Measurements from ENCODE around the gene KLF15.

DNA sequence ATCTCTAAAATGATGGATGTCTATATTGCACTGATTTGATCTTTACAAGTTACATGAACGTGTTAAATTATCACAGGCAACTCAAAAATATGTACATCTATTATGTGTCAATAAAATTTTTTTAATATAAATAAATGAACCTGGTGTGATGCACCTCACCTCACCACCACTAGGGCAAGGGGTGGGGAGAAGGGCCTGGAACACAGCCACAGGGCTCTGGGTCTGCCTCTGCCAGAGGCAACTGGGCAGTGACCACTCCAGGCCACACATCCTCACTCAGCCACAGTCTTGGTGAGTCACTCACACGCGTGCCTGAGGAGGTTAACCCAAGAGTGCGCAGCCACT lies 2.4 kb downstream of the SLC41A3 start:
- PRO-cap, 3 experiments = no peak in any of the 3 experiments
- RAMPAGE, long total RNA = no peak

DNA sequence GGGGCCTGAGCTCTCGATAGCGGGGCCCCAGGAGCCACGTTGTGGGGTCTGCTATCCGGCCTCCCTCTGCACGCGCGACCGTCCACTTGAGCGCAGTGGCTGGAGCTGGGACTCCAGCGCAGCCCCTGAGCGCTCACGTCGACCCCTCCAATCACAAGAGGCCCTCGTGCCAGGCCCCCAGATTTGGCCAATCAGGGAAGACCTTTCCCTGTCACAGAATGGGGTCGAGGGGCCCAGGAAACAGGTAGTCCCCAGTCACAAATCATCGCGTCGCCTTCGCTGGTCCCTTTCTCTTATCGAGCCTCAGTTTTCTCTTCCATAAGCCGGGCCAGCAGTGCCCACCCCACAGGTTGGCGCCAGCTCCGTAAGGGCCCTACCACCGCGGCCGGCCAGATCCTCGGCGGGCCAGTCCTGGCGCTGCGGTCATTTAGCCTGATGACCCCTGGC lies 540 bp downstream of the ALDH1L1 start:
- PRO-cap, 3 experiments = peak in 1 of 3 experiments; most common plus-strand start position 211 of the sequence (in 1); most common minus-strand start position 94 of the sequence (in 1)
- RAMPAGE, long total RNA = no peak

- PRO-cap, 3 experiments = peak in 1 of 3 experiments; most common minus-strand start chr3:126208697 (in 1)
- RAMPAGE, long total RNA = no peak
Measured at GRCh38 chr3:126208212-126209142, 28.1 kb upstream of the ALDH1L1 start.

- PRO-cap, 3 experiments = no peak in any of the 3 experiments
- RAMPAGE, long total RNA = no peak
Measured at GRCh38 chr3:126212483-126212805, 32.1 kb upstream of the ALDH1L1 start.

DNA sequence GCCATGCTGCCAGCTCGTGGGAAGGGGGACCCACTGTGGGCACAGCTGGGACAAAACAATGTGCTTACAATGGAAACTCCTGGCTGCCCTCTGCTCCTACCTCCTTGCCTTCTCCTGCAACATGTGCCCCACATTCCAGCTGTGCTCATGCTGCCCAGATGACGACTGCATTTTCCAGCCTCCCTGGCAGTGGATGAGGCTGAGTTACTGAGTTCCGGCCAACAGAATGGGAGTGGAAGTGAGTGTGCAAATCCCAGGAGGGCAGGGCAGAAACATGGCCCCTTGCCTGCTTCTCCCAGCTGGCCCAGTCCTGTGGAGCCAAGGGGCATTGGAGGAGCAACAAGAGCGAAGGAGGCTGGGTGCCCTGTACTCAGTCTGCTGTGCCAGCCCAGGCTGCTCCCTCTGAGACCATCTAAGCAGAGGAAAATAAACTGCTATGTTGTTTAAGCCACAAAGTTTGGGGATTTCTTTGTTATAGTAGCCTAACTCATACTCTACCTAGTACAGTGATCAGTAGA lies 17.1 kb downstream of the KLF15 start:
- PRO-cap, 3 experiments = no peak in any of the 3 experiments
- RAMPAGE, long total RNA = no peak

GRCh38 chr3:126343692-126344464 lies 13.3 kb downstream of the KLF15 start:
- PRO-cap, 3 experiments = no peak in any of the 3 experiments
- RAMPAGE, long total RNA = no peak

- PRO-cap, 3 experiments = no peak in any of the 3 experiments
- RAMPAGE, long total RNA = no peak
Measured at GRCh38 chr3:126348989-126349590, 8.1 kb downstream of the KLF15 start.

DNA sequence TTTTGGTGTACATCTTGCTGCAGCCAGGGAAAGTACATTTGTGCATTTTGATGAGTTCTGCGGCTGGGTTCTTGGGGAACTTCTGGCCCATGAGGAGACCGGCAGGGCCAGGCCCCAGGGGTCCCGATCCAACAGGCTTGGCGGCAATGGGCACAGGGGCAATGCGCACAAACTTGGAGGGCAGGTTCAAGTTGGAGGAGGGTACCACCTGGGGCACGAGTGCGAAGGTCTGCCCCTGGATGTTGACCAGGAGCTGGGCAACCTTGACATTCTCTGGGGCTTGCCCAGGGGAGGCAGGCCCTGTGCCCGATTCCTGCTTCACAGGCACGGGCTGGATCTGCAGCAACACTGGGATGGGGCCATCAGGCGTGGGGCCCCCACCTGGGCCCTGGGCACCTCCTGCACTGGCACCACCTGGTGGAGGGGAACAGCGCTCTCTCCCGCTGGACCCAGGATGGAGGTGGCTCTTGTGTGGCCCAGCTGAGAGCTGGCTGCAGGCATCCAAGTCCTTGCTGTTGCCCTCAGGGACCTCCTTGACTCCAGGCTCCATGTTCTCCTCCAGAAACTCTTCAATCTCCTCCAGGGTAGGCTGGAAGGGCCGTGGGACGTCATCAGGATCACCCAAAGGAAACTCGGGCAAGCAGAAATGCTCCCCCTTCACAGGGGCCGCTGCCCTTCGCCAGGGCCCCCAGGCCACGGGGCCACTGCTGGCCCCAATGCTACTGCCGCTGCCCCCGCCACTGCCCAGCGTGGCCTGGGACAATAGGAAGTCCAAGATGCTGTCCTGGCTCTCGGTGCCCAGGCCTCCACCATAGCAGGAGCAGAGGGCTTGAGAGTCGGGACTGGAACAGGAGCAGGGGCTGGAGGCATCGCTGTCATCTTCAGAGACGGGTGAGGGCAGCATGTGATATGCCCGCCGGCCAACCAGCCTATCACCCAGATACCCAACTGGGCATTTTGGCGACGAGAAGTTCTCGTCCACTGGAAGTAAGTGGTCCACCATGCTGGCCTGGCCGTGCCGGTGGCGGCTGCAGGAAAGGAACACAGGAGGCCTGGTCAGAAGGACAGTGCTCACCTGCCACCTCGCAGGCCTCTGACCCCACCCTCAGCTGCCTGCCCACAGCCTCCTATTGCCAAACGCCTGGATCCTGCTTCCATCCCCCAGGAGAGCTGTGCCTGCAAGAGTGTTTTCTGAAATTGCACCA lies 4.9 kb downstream of the KLF15 start:
- PRO-cap, 3 experiments = no peak in any of the 3 experiments
- RAMPAGE, long total RNA = no peak

DNA sequence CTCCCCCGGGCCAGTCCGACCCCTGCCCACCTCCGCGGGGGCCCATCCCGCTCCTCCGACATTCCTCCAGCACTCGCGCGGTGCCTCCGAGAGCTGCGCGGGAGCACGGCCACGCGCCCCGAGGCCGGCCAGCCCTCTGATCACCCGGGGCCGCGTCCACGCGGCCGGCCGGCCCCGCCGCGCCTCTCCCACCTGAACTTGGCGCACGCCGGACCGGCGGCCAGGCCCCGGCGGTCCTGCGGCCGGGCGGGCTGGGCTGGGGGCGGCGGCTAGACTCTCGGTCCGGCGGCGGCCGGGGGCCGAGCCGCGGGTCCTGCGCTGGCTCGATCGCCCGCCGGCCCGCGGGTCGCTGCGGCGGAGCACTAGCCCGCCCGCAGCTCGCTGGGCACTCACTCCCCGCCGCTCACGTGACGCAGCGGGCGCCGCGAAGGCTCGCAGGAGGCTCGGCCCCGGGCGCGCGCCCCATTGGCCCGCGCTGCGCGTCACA lies at the start of gene KLF15:
Gene KLF15 (minus strand): TSS at position 364 of the 487 bp plus-strand sequence.
- PRO-cap, 3 experiments = peak in 3 of 3 experiments; most common minus-strand start position 364 of the sequence (in 2)
- RAMPAGE, long total RNA = no peak

DNA sequence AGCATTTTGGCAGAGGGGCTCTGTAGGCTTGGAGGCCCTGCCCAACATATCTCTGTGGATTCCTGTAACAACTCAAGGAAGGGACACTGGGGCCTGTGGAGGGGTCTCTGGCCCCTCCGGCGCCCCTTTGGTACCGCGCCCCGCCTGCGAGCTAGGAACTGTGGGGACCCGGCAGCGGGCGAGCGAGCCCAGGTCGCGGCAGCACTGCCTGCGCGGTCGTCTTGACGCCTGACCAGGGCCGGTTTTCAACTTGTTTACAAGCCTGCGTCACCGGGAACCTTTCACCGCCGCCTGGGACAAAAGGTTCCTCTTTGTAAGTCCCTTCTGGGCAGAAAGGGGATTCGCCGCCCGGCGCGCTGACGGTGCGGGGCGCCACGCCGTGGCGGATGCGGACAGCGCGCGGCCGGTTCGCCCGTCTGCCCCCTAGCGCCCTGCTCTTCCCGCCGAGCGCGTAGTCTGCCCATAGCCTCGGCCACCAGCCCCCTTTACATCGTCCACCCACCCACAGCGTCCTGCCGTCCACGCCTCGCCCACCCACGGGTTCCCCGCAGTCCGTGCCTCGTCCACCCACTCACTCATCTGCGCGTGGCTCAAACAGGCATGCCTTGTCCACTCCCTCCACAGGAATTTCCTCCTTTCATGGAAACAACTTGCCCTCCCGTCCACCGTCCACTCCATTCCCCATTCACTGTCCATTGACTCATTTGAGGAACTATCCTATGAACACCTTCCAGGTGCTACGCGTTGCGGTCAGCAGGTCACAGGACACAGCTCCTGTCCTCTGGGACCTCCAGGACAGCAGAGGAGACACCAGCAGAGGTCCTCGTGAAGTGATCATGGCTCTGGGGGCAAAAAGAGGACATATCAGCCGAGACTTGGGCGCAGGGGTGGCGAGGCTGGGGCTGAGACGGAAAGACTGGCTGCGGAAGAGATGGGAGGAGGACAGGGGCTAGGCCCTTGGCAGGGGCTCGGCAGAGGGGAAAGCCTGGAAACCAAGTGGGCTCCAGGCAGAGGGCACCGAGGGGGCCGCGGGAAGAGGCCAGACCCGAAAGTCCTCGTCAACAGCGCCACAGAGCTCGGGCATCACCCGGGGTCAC lies 5.3 kb upstream of the CFAP100 start:
- PRO-cap, 3 experiments = peak in 1 of 3 experiments; most common minus-strand start position 230 of the sequence (in 1)
- RAMPAGE, long total RNA = no peak

- PRO-cap, 3 experiments = no peak in any of the 3 experiments
- RAMPAGE, long total RNA = no peak
Measured at GRCh38 chr3:126537569-126538228, 13.7 kb downstream of the CHST13 start.

DNA sequence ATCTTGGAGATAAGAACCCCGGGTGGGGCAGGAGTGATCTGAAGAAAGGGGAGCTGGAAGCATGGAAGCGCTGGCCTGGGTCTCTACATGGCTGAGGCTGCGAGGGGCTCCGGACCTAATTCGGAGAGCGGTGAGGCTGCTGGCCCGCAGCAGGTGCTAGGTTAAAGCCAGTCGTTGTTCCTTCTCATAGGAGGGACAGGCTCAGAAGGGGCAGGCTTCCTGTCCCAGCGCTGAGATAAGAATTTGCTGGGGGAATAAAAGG lies 17.0 kb downstream of the CHST13 start:
- PRO-cap, 3 experiments = no peak in any of the 3 experiments
- RAMPAGE, long total RNA = no peak

GRCh38 chr3:126746132-126747072 lies 42.4 kb downstream of the CHCHD6 start:
- PRO-cap, 3 experiments = no peak in any of the 3 experiments
- RAMPAGE, long total RNA = no peak

- PRO-cap, 3 experiments = no peak in any of the 3 experiments
- RAMPAGE, long total RNA = no peak
Measured at GRCh38 chr3:126908540-126909289, 74.2 kb upstream of the PLXNA1 start.

DNA sequence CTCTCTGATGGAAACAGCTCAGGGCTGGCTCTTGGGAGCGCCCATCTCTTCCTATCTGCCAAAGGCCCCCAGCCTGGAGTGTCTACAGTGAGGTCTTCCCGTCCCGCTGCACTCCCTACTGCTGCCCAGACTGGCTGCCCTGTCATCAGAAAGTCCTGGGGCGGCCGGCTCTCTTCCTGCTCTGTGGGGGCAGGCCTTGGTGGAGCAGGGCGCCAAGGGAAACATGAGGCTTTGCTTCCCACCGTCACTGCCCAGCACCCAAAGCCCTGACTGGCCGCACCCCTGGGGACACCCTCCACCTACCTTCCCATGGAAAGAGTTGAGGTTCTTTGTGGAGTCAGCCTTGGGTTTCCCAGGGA lies 52.0 kb upstream of the PLXNA1 start:
- PRO-cap, 3 experiments = no peak in any of the 3 experiments
- RAMPAGE, long total RNA = no peak

DNA sequence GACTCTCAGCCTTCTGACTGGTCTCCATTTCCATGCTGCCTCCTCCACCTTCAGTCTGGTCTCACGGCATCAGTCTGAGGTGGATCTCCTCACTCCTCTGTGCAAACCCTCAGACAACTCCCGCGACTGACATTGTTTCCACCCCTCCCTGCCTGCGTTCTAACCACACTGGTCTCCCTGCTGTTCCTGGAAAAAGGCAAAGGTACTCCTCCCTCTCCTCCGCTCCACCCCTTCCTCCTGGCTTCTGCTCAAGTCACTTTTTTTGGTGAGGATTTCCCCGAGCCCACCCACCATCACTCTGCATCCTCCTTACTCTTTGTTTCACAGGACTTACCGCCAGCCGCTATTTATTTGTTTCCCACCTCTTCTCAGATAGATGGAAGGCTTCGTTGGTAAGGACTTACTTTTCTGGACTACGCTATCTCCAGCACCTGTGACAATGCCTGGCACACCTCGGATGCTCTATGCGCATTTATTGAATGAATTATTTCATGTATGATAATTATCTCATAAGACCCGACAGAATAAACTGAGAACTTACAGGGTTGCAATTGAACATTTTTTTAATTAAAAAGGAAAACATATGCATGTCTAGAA lies 25.6 kb downstream of the PRR23E start:
- PRO-cap, 3 experiments = no peak in any of the 3 experiments
- RAMPAGE, long total RNA = no peak

DNA sequence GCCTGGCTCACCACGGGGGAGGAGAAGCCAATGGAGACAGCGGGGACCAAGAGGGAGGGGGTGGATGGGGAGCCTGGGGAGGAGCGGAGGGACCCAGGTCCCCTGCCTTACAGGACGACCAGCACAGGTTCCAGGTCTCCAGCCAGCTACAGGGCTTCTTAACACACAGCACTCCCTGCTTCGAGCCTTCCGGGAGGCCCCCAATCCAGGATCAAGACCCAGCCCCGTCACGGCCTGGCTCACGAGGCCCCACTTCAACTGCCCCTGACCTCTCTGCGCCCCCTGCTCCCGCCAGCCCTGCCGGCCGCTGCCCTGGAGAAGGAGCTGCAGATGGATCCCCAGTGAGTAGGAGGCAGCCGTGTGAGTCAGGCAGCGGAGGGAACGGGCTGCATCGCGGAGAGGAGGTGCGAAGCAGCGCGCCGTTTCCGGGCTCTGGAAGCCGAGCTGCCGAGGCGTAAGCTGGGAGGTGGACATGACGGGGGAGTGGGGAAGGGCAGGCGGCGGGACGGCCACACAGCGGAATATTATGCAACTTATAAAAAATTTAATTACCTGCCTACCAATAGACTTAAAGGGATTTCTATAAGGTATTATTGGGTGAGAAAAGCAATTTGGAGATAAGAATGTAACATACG lies 133.5 kb downstream of the TPRA1 start:
- PRO-cap, 3 experiments = no peak in any of the 3 experiments
- RAMPAGE, long total RNA = no peak

DNA sequence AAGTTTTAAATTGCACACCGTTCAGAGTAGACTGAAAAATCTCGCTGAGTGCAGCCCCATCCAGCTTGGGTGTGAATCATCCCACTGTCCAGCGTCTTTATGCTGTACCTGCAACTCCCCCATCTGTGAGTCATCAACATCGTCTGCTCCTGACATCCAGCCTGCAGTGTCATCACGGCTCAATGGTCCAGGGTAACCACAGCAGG lies 65.2 kb downstream of the TPRA1 start:
- PRO-cap, 3 experiments = no peak in any of the 3 experiments
- RAMPAGE, long total RNA = no peak

DNA sequence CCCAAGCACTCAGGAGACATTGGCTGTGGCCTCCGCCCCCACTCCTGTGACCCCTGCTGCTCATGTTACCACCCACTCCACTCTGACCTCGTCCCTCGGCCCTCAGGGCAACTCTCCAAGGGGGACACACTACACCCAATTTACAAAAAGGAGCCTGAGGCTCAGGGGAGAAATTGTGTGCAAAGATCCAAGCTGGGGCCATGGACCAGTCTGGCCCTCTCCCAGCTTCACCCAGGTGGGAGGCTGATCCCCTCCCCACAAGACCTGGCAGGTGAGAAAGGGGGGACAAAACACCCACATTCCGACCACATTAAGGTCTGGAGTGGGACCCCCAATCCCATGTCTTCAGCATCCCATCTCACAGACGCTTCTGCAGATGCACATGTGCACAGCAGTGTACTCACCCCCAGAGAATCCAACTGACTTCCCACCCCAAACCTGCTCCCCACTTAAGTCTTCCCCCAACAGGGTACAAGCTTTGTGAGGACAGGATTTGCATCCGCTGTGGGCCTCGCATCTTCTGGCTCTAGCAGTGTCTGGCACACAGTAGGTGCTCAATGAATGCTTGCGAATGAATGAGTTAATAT lies 16.3 kb downstream of the TPRA1 start:
- PRO-cap, 3 experiments = no peak in any of the 3 experiments
- RAMPAGE, long total RNA = no peak

DNA sequence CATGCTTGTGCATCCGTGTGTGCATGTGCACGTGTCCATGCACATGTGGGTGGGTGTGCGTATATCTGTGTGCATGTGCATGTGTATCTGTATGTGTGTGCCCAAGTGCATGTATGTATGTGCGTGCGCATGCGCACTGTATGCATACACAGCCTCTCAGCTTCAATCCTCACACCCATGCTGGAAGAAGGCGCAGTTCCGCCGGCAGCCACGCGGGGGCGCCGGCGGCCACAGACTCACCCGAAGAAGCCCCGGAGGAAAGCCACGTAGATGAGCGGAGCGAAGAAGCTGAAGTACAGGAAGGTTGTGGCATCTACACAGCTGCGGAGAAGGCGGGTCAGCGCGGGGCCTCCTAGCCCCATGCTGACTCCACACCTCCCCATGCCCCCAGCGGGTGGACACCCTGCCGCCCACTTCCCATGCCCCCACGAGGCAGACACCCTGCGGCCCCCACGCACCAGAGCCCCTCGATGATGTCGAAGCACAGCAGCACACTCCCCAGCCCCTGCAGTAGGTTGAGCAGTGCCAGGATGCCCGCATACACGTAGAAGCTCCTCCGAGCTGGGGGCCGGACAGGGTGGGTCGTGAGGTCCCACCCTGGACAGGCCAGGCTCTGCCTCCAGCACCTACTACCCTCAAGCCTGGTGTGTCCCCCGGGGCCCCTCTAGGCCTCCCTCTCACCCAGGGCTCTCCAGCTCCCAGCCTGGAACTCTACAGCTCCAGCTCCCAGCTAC lies 15.4 kb downstream of the TPRA1 start:
- PRO-cap, 3 experiments = no peak in any of the 3 experiments
- RAMPAGE, long total RNA = no peak